Metastatic Liver Carcinoma in the Adrenal Gland (tissue), 2 donors: Measurements from ENCODE around the genes CD160, ACP6 and NOTCH2NLB.

DNA sequence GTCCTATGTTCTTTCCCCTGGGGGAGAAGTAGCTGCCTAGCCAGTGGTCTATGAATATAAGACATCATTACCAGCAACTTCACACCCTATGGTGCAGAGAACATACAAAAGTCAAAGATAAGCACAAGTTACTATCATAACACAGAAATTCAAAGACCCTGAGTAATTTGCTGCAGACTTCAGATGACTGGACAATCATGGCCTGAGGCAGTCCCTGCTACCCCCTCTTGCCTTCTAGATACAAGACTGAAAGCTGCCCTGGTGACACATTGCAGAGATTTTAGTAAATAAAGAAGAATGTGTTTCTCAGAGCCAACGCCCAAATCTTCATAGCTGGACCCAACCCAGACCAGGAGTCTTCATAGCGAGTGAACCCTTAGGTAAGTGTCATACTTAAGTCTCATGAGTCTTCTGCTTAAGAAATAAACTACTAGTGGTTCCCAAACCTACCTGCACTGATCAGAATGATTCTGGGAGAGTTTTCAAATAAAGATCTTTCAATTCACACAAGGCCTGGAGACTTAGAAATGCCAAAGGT lies 885 bp downstream of the PDZK1 start:
- PRO-cap, 2 experiments = no peak in any of the 2 experiments

DNA sequence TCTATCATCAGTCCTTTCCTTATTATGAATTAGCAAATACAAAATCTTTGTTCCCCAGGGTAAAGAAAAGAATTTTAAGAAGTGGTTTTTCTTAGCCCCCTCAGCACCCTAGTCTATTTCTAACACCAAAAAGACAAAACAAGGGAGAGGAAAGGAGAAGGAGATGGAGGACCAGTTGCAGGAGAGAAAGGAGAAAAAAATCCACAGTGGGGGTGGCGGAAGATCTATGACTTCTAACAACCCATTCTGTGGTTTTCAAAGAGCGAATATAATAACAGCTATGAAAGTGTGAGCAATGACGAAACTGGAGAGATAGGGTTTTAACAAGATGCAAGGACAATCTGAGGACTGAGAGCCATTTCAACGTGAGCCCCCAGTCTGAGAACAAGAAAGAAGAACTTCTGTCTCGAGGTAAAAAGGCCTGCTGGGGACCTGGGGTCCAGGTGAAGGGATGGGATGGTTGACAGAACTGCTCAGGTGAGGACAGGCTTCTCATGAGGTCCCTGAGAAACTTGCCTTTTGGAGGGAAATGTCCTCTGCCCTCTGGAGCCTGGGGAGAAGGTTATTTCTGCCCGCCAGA lies at the start of gene CD160:
TSS of gene CD160 (plus strand) at position 351 of the 580 bp plus-strand sequence.
- PRO-cap, 2 experiments = no peak in any of the 2 experiments

- PRO-cap, 2 experiments = no peak in any of the 2 experiments
Observed at GRCh38 chr1:145775437-145776066, 48.3 kb downstream of the RNF115 start.

DNA sequence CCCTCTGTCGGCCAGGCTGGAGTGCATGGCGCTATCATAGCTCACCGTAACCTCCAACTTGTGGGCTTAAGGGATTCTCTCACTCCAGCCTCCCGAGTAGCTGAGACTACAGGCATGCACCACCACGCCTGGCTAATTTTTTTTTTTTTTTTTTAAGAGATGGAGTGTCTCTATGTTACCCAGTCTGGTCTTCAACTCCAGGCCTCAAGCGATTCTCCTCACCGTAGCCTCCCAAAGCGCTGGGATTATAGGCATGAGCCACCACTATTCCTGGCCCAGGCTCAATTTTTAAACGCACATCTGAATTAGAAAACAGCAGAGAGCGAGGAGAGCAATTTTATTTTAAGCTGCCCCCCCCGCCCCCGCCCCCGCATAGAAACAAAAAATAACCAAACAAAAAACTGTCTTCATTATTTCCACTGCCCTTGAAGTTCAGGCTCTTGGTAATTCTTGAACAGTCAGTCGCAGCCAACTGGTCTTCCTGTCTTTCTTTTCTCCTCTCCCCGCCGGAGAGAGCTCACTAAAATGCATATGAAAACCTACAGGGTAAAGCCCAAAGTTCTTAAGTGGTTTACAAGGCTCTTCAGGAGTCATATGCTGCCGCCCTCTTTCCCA lies 958 bp upstream of the ANKRD35 start:
- PRO-cap, 2 experiments = no peak in any of the 2 experiments

DNA sequence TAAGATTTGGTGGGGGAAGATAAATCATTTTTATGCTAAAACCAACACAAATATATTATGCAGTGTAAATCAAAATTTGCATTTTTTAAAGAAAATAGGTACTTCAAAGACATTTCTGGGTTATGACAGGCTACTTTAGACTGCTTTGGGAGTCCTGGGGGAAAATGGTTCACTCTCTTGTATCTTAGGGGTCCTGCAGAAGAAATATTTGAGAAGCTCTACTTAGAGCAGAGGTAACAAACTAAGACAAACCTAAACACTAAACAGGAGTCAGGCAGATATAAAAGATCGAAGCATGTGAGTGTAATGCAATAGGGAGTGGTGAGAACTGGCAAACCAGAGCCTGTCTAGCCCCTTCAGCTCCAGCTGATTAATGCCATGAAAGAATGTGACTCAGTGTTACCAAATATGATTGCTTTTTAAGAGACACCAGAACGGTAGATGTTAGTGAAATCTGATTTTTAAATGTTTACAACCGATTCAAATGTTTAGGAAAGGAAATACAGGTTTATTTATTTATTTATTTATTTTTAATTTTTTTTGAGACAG lies 12.5 kb downstream of the TXNIP start:
- PRO-cap, 2 experiments = no peak in any of the 2 experiments

GRCh38 chr1:146409427-146409696 lies 64.8 kb upstream of the PPIAL4H start:
- PRO-cap, 2 experiments = no peak in any of the 2 experiments

DNA sequence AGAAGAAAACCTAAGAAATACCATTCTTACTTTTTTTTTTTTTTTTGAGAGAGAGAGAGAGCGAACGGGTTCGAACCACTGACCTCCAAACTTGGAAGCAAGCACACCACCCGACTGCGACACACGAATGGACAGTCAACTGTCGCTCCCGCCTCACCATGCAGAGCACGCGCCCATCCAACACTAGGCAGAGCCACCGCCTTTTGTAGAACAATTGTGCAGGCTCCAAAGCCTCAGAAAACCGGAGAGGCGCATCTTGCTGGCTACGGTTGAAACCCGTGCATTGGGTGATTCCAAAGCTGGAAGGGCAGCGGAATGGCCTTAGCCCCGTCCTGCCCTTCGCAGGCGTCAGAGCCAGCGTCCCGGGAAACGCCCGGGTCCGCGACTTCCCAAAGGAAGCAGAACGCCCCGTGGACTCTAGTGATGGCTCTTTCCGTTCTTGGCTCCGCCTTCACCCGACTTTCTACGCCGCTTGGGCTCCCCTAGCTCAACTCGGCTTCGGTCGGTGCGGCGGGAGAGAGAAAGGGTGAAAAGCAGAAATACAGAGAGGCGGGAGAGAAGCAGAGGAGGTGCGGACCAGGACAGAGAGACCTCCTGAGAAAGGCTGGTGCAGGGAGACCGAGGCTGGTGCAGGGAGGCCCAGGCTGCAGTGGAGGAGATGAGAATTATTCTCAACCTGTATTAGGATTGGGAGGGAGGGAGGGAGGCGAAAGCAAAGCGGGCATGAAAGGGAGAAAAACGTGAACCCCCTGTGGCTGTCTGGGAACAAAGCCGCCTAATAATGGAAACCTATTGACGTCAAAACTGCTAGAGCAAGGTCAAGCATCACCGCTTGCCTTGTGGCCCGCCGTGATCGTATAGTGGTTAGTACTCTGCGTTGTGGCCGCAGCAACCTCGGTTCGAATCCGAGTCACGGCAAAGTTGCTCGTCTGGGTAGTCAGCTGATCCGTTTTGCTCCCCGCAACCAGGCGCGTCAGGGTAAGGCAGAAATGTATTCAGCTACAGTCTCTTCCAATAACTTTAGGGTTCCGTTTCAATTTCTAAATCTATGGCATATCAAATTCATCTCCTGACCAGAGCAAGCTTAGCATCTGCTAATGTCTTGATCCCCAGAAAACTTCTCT lies 99.5 kb downstream of the PRKAB2 start:
- PRO-cap, 2 experiments = no peak in any of the 2 experiments

GRCh38 chr1:147279918-147280400 lies 37.5 kb downstream of the CHD1L start:
- PRO-cap, 2 experiments = no peak in any of the 2 experiments

DNA sequence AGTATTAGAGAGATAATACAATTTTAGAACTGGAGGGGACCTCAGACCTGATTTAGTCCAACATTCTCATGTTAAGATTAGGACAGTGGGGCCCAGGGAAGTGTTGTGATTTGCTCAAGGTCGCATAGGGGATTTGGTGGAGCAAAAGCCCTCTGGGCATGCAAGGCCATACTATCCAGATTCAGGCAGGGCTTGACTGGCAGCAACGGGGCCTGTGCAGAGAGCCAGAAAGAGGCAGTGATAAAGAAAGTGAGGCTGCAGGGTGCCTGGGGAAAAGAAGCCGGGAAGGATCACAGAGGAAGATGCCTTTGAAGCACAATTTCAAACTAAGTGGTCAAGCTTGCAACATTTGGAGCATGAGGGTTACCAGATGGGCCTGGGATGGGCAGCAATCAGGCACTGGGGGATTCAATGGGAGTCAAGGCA lies 31.3 kb upstream of the BCL9 start:
- PRO-cap, 2 experiments = no peak in any of the 2 experiments

GRCh38 chr1:147544747-147545555 lies 3.6 kb downstream of the BCL9 start:
- PRO-cap, 2 experiments = no peak in any of the 2 experiments

GRCh38 chr1:147670344-147670813 lies at the start of gene ACP6:
TSS of gene ACP6 (minus strand) at chr1:147670524.
- PRO-cap, 2 experiments = peak in 2 of 2 experiments; most common plus-strand start chr1:147670695 (in 2); most common minus-strand start chr1:147670523 (in 2)

GRCh38 chr1:148038319-148039127 lies 110.3 kb downstream of the GPR89B start:
- PRO-cap, 2 experiments = peak in 1 of 2 experiments; most common plus-strand start chr1:148038651 (in 1); most common minus-strand start chr1:148038661 (in 1)

- PRO-cap, 2 experiments = no peak in any of the 2 experiments
Observed at GRCh38 chr1:148048320-148049063, 103.6 kb downstream of the NBPF11 start.

DNA sequence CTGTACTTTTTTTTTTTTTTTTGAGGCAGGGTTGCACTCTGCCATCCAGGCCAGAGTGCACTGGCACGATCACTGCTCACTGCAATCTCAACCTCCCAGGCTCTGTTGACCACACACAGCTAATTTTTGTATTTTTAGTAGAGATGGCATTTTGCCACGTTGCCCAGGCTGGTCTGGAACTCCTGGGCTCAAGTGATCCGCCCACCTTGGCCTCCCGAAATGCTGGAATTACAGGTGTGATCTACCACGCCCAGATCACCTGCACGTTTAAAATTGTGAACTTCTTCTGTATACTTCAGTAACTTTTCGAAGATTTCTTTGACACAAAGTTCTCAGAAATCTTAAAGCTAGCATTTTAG lies 2.0 kb downstream of the NBPF11 start:
- PRO-cap, 2 experiments = no peak in any of the 2 experiments

DNA sequence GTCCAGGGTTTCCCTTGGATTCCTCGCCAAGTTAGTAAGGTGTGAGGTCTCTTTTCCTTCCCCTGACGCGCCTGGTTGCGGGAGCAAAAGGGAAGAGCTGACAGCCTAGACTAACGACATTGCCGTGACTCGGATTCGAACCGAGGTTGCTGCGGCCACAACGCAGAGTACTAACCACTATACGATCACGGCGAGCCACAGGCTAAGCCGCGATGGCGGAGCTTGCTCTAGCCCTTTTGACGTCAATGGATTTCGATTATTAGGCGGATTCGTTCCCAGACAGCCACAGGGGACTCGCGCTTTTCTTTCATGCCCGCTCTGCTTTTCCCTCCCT lies 150.5 kb upstream of the NBPF11 start:
- PRO-cap, 2 experiments = no peak in any of the 2 experiments

- PRO-cap, 2 experiments = no peak in any of the 2 experiments
Observed at GRCh38 chr1:148361271-148362031, 121.7 kb downstream of the PPIAL4G start.

DNA sequence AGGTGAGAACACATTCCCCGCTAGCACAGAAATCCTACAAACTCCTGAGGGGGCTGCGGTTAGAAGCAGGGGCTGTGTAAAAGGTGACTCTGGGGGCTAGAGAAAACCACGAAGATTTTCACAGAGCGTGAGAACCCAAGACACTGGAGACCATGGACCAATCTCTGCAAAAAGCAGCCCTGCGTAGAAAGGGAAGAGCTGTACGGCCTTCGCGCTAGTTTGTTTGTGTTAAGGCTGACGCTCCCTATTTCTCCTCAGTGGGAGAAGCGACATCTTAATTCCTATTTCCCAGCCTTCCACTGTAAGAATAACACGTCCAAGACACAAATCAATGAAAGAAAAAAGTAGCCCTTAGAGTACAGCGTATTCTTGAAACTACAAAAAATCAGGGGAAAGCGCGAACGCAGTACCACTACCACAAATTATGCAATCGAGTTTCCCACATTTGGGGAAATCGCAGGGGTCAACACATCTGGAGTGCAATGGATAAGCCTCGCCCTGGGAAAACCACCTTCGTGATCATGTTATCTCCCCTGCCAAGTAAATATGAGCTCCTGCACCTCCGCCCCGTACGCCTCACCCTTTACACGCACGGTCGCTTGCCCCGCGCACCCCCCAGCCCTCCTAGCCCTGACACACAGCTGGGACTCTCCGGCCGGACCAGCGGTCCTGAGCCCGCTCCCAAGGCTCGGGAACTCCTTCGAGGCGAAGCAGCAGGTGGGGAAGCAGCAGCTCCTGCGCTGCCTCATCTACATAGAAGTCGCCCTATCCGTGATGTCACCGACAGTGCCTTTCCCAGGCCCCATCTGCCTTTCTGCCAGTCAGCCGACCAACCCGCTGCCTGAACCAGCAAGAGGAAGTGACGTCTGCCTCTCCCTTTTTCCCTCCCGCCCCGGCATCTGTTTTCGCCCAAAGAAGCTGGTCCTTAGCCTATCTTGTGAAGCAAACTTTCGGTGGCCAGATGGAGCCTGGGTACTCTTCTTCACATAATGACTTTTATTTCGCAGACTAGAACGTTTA lies 94.7 kb downstream of the PPIAL4G start:
- PRO-cap, 2 experiments = peak in 2 of 2 experiments; most common plus-strand start position 820 of the sequence (in 2); most common minus-strand start position 816 of the sequence (in 2)

- PRO-cap, 2 experiments = peak in 2 of 2 experiments; most common minus-strand start chr1:148679742 (in 2)
Observed at GRCh38 chr1:148679350-148680027, at the start of gene NOTCH2NLB. TSS of gene NOTCH2NLB (minus strand) at chr1:148679746.

DNA sequence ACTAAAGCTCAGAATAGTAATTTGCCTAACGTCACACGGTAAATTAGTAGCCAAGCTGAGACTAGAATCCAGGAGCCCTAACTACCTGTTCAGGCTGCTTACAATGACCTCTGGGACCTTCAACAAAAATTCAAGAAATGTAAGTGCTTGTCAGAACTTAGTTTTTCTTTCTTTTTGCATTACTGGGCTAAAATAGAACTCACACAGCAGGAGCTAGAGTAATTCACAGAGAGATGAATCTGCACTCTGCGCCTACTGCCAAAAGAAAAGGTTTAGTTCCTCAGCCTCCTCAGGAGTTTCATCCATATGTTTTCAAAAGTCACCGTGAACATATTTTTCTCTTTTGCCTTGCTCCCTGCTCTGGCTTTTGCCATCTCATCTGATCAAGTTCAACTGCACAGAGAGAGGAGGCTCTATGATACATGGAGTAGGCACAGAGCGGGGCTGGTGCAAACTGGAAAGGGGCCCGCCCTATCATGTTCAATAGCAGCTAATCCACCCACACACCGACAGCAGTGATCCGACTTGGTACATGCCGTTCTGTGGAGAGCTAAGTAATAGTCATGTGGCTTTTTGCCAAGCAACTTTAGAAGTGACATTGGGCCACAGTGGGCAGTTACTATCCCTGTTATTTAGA lies 56.7 kb downstream of the PDE4DIP start:
- PRO-cap, 2 experiments = no peak in any of the 2 experiments

GRCh38 chr1:148958363-148958703 lies 114.1 kb downstream of the PDE4DIP start:
- PRO-cap, 2 experiments = no peak in any of the 2 experiments